HGPS cell (cell line): ENCODE measurements around a stretch of chr13.

DNA sequence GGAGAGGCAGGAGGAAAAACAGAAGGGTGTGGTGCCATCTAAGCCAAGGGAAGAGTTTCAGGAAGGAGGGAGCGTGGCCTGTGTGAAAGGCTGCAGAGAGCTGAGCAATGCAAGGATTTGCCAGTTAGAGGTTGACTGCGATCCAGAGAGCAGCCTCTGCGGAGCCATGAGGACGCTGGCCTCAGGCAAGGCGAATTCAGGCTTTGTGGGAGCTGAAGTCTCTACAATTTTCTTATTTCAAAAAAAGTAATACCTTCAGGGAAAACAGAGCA is 28.9 kb downstream of the SOX21 start:
- RRBS = no CpG with 5 or more reads among the region's 5 CpGs

DNA sequence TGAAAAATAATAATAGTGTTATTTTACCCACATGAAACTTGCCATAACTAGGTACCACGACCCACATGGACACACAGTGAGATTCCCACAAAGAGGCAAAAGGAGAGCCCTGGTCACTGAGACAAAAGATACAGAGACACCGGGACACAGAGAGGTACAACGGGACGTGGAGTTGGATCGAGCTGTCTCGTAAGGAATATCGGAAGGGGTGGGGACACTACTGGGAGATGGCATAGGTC is 849 bp downstream of the ABCC4 start:
- RRBS = no CpG with 5 or more reads among the region's 7 CpGs

DNA sequence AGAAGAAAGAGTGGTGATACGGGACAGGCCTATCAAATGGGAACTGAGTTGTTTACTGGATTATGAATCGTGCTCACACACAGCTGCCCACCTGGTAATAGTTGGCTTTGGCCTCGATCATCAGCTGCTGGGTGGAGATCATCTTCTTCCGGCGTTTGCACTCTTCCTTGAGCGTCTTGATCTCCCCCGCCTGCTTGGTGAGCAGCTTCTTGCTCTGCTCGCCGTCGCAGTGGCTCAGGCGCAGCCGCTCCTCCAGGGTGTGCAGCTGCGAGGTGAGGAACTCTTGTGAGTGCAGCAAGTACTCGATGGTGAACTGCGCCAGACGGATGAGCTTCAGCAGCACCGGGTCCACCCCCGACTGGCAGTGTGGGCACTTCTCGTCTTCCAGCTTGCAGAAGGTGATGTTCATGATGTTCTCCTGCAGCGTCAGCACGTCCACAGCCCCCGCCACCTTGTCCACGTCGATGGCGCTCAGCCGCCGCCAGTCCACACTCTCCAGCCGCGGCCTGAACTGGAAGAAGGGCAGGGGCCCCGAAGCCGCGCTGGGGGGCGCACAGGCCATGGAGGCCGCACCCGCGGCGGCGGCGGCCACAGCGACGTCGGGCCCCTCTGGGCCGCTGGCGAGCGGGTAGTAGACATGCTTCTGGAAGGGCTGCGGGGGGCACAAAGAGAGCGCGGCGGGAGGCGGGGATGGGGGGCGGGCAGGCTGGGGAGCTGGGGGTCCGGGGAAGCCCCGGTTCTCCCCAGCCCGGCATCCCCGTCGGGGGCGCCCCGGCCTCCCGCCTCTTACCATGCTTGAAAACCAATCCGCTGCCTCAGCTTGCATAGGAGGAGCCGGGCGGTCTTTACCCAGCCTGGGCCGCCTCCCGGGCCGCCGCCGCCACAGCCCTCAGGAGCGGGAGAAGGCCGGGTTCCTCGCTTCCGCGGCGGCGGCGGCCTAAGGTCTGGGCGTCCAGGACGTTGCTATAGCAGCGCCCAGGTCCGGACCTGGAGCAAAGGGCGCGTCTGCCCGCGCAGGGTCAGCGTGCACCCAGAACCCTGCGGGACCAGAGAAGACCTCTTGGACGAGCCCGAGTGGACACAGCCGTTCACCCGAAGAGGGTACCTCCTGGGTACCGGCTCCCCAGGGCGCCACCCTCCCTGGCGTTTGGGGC is 2.9 kb downstream of the DZIP1 start:
- RRBS = 6% methylated on average over 20 of the region's 92 CpGs

- RRBS = no CpG with 5 or more reads among the region's 9 CpGs
Observed at GRCh38 chr13:97142467-97143075, 79.6 kb upstream of the MBNL2 start.

DNA sequence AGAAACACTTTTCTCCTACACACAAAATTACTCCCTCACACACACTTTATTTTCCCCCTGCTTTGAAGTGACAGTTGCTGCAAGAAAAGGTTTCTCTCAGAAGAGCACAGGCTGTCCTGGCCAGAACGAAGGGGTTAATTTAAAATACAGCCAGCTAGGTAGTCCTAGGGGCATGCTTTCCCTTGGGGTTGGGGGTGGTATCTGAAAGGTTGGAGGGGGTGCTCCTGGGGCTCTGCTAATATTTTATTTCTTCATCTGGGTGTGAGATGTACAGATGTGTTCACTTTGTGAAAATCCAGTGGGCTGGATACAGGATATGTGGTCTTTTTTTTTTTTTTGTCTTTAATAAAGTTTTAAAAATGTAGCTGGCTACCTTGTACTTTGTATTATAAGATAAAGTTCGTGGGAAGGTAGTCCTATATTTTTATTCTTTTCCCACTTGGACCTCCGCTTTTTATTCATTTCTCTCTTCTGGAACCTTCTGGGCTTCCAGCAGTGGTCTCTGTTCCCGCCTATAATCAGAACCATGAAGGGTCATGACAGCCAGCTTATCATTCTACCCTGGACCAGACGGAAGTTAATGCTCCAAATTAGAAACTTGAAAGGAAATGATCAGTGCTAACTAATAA is 14.2 kb downstream of the MBNL2 start:
- RRBS = no CpG with 5 or more reads among the region's 5 CpGs

DNA sequence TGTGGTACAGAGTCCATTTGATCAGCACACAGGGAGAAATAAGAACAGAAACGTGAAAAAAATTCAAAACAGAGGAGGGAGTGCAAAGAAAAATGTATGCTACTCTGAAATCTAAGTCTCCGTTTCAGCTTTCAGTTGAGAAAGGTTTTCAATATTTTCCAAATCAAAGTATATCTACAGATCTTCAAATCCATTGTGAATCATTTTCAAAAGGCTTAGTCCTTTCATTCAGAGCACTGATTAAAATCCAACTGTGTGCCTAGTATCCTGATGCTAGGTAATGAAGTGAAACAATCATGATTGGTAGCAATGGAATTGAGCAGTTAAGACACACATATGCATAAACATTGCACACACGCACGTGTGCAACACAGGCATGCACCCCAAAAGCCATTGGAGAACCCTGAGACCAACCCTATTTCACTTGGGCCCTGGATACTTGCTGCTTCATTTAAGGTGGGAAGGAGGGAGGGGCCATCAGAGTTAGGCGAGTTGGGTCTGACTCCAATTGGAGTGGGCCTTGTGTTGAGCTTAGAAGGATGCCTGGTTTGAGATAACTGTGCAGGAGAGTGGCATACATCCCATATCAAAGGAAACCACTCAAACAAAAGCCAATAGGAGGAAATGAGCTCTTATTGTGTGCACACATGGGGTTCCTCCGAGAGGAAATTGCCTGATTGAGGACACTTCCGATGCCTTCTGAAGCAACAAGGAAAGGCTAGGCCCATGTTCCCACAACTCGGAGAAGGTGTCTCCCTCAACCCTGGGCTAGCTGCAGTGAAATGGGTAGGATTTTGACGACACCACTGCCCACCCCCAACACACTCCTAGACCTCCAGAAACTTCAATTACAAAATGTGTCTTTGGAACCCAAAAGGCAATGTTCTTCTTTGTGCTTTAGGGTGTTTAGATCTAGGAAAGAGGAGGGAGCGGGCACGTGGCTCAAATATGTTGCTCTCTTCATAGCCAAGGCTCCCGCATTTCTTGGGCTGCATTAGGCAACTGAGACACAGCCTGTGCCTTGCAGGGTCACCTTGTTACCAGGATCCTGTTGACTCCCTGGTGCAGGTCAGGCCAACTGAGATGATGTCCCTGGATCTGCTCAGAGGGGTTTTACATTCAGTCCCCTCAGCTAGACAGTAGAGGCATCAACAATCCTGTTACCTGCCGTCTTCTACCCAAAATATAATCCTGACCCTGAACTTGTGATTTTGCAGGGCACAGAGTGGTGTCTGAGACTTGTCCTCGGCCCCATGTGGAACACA is 19.6 kb downstream of the MBNL2 start:
- RRBS = no CpG with 5 or more reads among the region's 14 CpGs

GRCh38 chr13:97295161-97296104 is 73.3 kb downstream of the MBNL2 start:
- RRBS = no CpG with 5 or more reads among the region's 4 CpGs

DNA sequence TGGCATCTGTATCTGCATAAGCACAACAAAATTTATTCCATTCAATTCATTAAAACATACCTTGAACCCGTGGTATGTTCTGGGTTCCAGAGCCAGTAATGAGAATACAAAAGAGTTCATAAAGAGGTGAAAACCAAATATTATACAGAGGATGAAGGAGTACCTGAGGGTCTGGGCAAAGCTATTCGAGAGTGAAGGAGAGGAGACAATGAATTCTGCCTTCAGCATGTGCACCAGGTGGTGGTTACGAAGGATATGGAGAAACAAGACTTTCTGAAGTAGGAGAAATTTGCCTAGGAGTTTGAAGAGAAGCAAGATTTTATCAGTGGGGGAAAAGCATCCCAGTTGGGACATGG is 73.0 kb upstream of the RAP2A start:
- RRBS = no CpG with 5 or more reads among the region's 3 CpGs

DNA sequence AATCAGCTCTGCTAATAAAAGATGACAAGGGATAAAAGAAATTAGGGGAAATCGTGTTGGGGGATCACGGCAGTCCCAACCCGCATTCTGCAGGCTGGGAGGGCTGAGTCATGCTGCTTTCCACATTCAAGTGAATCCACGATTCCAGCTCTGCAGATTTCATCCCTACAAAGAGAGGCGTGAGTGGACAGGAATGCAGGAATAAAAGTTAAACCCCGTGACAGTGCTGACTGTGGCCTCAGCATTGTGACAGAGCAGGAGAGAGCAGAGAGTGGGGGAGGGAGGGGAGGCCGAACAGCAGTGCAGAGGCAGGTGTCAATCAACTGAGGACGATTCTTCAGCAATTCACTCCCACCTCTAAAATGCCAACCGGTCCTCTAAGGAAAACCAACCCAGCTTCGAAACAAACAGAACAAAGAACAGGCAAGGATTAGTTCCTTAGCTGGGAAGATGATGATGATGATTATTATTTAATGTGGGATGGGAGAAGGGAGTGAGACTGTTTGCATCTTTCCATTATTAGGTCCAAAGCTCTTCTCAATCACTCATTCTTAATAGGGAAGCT is 66.4 kb upstream of the RAP2A start:
- RRBS = no CpG with 5 or more reads among the region's 10 CpGs

DNA sequence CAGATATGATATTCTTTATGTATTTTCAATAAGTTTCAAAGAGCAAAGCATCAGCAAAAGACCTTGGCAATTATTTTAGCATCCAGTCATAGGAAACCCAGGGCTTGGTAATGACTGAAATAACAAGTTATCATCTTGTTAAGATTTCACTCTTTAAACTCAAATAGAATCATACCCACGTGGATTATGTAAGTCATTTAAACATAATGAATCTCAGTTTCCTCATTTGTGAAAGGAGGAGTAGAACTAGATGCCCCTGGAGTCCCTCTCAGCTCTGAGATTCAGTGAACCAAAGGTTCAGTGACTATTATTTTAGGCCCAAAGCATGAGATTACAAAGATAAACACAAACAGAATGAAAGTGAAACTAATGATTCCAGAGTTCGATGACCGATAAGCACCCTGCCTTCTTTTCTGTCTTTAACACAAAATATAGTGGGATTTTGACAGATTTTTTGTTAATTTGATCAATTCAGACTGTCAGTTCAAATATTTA is 64.8 kb upstream of the RAP2A start:
- RRBS = no CpG with 5 or more reads among the region's 3 CpGs

- RRBS = 3% methylated on average over 18 of the region's 83 CpGs
Observed at GRCh38 chr13:97434268-97435427, 679 bp downstream of the RAP2A start.

GRCh38 chr13:98033610-98033998 is 80.1 kb downstream of the IPO5 start:
- RRBS = no CpG with 5 or more reads among the region's 7 CpGs

DNA sequence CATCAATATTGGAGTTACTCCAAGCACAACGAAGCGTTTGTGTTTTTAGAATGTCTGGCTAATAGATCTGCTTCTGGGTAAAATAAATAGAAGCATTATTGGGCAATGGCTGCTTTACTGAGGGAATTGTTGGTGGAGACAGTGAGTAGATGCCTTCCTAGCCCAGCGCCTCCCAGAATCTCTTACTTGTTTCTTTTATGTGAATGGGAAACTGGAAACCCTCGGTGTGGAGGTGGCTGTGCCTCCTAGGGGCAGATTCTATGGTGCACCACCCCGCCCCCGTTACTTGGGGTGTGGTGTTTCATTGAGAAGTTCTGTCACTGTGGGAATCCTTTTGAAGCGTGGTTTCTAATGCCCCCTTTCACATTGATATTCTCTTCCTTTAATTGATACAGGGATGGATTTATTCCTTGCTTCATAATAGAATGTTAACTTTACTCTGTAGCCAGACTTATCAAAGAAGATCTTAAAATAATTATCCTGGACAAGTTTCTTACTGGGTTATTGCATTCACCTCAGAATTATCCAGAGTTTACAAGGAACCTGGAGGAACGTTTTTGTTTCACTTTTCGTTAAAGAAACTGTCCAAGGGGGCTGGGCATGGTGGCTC is 2.2 kb downstream of the FARP1 start:
- RRBS = no CpG with 5 or more reads among the region's 9 CpGs

DNA sequence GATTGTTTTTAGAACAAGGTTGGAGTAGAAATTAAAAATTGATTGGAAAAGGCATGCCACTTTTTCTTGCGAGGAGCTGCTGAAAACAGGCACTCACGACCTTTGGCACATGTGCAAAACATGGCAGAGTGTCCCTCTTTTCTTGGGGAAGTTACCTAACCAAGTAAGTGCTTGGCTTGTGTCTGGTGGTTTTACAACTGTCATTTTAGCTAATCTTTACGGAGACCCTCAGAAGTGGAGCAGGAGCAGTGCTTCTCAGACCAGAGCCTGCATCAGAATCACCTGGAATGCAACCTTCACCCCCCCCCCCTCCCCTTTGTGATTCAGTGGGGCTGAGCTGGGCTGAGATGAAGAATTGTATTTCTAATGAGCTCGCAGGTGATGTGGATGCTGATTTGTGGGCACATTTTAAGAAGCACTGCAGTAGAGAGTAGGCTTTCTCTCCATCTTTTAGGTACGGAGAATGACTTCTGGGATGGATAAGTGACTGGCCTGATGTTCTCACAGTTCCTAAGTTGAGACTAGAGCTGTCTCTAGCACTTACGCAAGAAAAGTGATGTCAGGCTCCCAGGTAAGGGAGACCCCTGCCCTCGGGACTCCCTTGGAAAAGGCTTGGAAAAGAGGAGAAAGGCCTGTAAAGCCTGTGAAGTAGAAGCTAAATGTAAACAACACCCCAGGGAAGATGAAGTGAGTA is 23.2 kb upstream of the RNF113B start:
- RRBS = no CpG with 5 or more reads among the region's 7 CpGs

GRCh38 chr13:98267102-98267626 is 90.1 kb upstream of the RNF113B start:
- RRBS = no CpG with 5 or more reads among the region's 11 CpGs

DNA sequence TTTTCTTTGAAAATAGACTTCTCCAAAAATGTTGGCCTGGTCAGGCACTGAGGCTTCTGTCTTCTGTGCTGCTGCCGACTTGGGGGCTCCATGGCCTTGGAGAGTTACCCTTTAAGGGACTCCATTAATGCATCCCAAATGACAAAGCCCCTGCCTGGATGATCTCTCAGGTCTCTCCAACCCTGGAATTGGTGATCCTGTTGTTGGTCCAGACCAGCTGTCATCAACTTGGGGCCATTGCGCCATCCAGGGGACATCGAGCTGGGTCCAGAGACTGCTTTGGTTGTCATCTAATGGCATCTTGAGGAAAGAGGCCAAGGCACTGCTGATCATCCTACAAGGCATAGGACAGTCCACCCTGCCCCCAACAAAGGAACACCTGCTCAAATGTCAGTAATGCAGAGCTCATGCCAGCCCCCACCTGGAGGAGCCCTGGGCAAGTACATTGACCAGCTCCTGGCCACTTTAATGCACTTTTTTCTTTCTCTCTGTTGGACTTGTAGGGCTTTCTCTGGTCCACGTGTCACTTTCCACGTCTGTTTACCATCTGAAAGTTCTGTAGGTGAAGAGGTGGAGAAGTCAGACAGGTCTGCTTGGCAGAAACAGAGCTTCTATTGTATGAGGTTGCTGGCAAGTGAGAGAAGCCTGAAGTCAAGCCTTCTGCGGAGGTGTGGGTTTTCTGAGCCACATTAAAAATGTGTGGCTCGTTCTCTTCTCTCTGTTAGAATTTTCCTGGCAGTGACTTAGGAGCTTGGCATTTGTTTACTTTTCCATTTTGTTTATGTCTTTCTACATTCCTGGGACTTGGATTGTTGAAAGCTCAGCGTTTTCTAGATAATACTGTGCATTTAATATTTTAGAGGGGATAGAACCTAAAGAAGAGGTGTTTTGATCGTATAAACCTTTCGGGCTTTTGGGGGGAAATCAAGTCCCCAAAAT is 124.0 kb upstream of the RNF113B start:
- RRBS = no CpG with 5 or more reads among the region's 10 CpGs

- RRBS = no CpG with 5 or more reads among the region's 12 CpGs
Observed at GRCh38 chr13:98389335-98389878, 187.5 kb downstream of the STK24 start.

DNA sequence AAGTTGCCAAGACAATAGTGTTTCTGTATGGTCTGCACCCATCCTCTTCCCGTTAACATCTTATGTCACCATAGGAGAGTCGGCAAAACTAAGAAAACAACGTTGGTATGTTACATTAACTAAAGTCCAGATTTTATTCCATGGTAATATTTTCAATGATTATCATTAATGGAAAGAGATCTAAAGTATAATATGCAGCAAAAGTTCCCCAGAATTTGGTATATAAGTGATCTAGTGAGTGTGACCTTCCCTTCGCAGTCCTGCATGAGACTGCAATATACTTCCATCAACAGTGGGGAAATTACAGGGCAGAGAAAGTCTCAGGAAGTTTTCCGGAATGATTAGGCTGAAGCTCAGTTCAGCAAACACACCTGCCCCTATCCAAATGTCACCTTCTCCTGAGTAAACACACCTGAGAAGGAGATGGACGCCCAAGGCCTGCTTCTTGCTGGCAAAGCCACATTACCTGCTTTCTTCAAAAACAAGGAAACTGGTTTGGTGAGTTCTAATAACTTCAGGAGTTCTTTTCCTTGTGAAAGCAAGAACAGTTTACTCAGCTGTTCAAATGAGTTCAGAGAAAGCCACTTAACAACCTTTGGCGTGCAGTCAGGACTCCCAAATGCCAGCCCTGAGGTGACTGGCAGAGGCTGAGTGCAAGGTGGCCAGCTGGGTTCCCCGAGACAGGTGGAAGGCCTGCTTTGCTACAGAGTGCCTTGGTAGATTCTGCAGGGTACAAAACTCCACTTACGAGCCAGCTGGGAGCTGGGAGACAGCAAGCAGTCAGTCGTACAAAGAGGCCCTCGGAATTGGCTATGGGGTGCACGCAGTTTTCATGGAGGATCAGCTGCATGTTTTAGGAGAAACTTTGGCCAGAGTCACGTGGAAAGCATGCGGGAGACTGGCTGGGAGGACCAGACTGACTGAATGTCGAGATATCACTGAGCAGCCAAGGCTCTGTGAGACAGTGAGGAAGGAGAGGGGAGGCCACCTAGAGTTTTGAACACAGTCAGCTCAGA is 160.5 kb downstream of the STK24 start:
- RRBS = no CpG with 5 or more reads among the region's 15 CpGs

DNA sequence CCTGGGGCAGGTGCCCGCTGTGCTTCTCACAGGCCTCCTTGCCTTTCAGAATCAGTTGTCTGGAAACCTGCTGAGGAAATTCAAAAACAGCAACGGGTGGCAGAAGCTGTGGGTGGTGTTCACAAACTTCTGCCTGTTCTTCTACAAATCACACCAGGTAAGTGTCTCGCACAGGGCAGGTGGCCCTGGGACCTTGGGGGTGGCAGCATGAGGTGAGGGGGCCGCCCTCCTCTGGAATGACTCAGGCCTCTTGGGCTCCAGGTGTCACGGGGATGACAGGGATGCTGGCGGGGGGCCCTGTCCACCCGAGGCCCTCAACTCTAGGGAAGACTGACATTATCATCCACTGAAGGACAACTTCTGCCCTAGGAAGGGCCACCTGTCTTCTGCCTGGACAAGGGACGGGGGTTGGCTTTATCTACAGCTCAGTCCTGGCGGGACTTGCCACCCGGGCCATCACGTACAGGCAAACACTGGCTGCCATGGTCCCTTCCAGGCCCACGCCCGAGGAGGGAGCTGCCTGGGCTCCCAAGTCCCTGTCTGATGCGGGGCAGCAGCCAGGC is 130.8 kb downstream of the STK24 start:
- RRBS = no CpG with 5 or more reads among the region's 14 CpGs

GRCh38 chr13:98475427-98476023 is 101.4 kb downstream of the STK24 start:
- RRBS = no CpG with 5 or more reads among the region's 13 CpGs